Tongue (tissue), 2 donors: ENCODE measurements around a stretch of chr22.

GRCh38 chr22:46824324-46824995 lies 62.0 kb downstream of the TBC1D22A start:
- RAMPAGE, long total RNA = no peak

DNA sequence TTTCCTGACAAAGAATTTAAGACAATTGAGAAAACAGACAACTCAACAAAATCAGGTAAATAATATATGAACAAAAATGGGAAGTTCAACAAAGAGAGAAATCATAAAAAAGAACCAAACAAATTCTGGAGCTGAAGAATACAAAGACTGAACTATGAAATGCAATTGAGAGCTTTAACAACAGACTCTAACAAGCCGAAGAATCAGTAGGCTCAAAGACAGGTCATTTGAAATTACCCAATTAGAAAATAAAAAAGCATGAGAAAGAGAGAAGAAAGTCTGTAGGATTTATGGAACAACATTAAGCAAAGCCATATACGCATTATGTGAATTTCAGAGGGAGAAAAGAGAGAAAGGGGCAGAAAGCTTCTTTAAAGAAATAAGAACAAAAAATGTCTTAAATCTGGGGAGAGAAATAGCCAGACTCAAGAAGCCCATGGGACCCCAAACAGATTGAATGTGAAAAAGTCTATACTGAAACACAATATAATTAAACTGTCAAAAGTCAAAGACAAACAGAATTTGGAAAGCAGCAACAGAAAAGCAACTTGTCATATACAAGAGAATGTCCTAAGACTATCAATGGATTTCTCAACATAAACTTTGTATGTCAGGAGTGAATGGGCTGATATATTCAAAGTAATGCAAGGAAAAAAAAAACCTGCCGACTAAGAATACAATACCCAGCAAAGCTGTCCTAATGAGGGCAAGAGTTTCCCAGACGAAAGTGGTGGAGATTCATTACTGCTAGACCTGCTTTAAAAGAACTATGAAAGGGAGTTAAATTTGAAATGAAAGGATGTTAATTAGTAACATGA lies 73.1 kb downstream of the TBC1D22A start:
- RAMPAGE, long total RNA = no peak

- RAMPAGE, long total RNA = no peak
Observed at GRCh38 chr22:46903005-46903482, 140.6 kb downstream of the TBC1D22A start.

DNA sequence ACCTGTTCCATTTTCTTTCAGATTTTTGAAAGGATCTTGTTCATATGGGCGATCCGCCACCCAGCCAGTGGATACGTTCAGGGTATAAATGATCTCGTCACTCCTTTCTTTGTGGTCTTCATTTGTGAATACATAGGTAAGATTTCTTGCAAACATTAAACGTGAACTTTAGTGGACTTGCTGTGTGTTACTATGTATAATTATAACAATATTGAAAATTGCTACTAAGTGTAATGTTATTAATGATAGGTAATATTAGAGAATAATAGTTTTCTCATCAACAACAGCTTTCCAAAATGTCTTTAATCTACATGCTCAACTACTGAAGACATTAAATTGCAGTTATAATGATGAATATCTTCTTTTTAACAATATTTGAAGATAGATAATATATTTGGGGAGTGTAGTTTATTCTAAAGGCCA lies 149.6 kb downstream of the TBC1D22A start:
- RAMPAGE, long total RNA = no peak

DNA sequence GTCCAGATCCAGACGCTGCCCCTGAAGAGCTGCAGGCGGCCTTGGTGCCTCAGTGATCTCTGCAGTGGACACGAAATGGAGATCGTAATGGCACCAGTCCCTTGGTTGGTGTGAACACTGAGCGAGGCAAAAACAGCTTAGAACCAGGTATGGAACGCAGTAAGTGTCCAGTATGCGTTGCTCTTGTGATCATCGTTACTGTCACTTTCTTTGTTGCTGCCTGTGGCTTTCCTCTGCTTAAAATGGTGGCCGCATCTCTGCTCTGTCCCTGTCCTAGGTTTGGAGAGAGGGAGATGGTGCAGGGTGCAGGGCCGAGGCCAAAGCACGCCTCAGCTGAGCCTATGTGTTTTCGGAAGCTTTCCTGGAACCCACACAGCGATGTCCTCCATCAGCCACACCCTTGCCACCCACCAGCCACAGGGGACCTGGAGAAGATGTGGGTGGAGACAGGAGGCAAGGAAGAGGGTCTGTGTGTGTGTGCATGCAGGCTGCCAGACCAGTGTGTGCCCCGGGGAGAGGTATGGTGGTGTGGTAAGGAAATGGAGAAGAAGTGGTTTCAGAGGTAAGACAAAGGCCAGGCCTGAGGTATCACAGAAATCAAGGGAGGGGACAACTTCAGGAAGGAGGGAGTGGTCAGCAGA lies 155.7 kb downstream of the TBC1D22A start:
- RAMPAGE, long total RNA = no peak

DNA sequence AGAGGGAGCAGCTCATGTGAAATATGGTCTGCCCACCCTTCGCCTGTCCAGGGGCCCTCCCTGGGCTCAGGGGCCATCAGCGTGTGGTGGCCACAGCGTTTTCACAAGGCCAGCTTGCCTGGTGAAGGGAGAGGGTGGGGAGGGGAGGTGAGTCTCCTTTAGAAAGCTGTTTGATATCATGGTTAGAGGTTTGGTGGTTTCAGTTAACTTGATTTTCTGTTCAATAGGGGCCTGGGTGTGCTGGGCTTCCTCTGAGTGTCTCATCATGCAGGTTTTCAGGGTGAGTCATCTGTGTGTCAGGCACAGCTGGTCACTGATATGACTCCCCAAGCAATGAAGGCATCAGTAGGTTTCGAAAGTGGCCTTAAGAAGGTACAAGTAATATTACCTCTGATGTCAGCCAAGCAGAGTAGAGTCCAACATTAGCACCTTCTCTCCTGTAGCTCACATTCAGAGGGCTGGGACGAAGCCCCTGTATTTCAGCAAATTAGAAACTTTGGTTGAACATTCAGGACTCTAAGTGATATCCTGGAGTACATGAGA lies 172.4 kb downstream of the TBC1D22A start:
- RAMPAGE, long total RNA = no peak

GRCh38 chr22:47054482-47054773 lies 292.0 kb downstream of the TBC1D22A start:
- RAMPAGE, long total RNA = no peak

- RAMPAGE, long total RNA = no peak
Observed at GRCh38 chr22:47086932-47087417, 324.5 kb downstream of the TBC1D22A start.

- RAMPAGE, long total RNA = no peak
Observed at GRCh38 chr22:47117023-47117437, 354.6 kb downstream of the TBC1D22A start.

GRCh38 chr22:47328874-47329561 lies 566.6 kb downstream of the TBC1D22A start:
- RAMPAGE, long total RNA = no peak

GRCh38 chr22:48263558-48263757 lies 225.9 kb upstream of the TAFA5 start:
- RAMPAGE, long total RNA = no peak

GRCh38 chr22:48366728-48367010 lies 122.7 kb upstream of the TAFA5 start:
- RAMPAGE, long total RNA = no peak

GRCh38 chr22:48369936-48370423 lies 119.4 kb upstream of the TAFA5 start:
- RAMPAGE, long total RNA = no peak

DNA sequence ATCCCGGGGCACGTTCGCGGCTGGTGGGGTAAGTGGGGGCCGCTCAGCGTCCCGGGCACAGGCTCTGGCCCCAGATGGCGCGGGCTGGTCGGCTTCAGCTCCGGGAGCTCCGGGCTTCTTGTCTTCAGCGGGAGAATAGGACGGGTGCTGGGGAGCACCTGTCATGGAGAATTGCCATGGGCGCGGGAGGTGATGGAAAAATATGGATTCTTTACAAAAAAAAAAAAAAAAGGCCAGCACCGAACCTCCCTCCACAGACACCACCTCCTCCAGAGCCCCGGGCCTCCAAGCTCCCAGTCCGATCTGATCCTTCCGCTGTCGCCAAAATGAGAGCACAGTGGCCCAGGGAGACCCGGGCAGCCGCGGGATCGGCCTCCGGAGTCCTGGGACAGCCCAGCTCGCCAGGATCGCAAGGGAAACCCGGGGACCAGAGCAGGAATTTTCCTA lies 1.2 kb downstream of the TAFA5 start:
- RAMPAGE, long total RNA = no peak

- RAMPAGE, long total RNA = no peak
Observed at GRCh38 chr22:48497133-48497527, 7.8 kb downstream of the TAFA5 start.

- RAMPAGE, long total RNA = no peak
Observed at GRCh38 chr22:48719065-48719468, 229.7 kb downstream of the TAFA5 start.

- RAMPAGE, long total RNA = no peak
Observed at GRCh38 chr22:49016244-49016708, 526.9 kb downstream of the TAFA5 start.

DNA sequence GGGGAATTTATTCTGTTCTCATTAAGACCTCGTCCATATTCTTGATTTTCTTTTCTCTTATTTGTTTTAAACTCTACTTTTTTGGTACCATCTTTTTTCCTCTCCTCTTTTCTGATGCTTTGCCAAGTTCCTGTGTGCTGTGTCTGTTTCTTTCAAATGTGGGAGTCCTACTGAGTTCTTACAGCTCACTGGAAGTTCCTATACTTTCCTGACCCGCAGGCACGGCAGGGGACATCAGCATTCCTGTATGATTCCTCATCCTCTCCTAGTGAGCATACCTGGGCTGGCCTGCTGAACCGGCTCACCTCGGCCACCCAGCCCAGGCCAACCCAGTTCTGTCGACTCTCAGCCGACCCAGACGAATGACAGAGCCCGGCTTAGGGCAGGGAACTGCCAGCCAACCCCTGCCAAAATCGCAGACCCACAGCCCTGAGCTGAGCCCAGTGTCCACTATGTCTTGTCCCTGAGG lies 339.8 kb downstream of the BRD1 start:
- RAMPAGE, long total RNA = no peak

DNA sequence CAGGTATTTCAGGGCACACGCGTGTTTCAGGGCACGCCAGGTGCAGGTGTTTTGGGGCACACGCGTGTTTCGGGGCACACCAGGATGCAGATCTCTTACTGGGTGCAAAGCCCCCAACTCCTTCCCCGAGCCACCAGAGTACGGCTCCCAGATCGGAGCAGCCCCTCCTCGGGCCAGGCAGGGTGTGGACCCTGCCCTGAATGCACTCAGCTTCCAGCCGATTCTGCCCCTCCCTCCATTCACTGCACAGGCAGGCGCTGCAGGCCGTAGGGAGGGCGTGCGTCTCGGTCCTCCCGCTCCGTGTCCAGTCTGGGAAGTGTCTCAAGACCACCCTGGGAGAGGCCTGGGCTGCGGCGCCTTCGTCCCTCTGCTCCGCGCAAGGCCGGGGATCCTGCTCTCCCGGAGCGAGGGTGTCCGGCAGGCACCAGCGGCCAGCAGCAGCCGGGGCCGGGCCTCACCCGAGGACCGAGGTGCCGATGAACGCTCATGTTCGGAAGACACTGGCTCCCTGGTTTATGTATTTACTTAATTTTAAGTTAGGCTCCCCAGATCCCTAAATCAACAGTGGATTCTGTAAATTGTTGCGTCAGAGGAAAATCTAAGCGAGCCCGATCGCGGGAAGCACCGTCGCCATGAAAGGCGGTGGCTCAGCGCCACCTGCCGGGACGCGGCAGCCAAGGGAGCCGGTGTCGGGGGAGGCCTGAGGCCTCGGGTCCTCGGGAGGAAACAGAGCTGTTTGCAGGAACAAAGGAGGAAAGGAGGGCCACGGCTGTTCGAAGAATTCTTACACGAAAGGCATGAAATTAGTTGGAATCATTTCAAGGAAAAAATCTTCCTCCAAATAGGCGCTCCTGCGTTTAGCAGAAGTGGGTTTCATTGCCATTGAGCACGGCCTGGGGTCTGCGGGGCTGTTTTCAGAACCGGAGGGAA lies 195.4 kb downstream of the BRD1 start:
- RAMPAGE, long total RNA = no peak

DNA sequence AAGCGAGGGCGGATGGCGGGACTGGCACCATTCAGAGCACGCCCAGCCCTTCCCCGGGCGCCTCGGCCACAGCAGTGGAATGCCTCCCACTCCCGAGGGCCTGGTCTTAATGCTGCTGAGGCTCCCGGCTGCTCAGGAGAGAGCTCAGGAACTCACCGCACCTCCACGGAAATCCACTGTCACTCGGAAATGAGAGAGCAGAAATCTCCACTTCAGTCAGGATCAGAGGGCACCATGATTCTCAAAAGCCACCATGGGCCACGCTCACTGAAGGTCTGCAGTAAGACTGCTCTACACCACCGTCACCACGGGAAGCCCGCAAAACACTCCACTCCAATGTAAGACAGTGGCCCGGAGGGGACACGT lies 42.9 kb downstream of the BRD1 start:
- RAMPAGE, long total RNA = no peak